ENCODE results near the gene TAF11.

DNA sequence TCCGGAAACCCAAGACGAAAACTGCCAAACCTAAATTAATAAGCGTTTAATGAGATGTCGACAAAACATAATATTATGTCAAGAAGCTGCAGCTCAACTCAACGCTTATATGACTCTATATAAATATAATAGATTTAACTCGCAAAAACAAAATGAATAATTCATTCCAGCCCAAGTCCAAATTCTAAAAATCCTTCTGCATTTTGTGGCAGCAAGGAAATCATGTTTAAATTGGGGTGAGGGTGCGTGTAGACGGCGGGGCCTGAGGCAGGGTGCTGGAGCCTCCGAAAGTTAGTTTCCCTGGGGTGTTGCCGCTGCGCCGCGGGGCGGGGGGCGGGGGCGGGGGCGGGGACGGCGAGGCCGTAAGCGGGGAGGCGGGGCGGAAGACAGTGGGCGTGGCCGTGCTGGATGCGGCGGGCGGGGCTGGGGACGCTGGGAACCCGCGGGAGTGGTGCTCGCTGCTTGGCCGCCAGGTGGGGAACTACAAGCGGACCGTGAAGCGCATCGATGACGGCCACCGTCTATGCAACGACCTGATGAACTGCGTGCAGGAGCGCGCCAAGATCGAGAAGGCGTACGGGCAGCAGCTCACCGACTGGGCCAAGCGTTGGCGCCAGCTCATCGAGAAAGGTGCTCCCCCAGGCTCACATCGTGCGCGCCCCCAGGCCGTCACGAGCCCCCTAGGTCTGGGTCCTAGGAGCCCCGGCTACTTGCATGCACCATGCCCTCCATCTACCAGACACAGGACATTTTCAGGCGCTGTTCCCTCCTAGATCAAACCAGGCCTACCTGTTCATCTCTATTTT is 29.1 kb downstream of the SPDEF start:
- PRO-cap = bidirectional peak, plus-strand start at position 524 of the sequence, minus-strand start at position 293 of the sequence

GRCh38 chr6:34553622-34554155 is 2.4 kb downstream of the SPDEF start:
- PRO-cap = bidirectional peak, plus-strand start at chr6:34553968, minus-strand start at chr6:34553821

GRCh38 chr6:34601651-34602202 is 45.6 kb upstream of the SPDEF start:
- PRO-cap = no peak

GRCh38 chr6:34674535-34675428 is 21.8 kb downstream of the ILRUN start:
- PRO-cap = no peak

DNA sequence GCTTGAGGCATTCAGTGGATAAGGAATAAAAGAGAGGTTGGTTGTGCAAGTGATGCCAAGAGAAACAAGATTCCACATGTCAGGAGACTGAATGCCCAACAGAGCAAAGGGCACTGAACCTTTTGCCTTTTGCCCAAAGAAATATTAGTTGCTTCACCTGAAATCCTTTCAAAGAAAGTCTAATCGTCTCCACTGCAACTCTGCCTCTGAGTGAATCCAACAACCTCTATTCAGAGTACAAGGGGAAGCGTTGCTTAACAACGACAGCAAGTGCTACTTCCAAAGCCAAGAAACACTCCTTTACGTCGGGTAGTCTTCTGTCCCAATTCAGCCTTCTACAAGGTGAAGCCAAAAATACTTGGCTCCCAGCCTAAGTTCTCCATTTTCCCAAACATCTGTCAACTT is 1.4 kb downstream of the ILRUN start:
- PRO-cap = bidirectional peak, plus-strand start at position 266 of the sequence, minus-strand start at position 208 of the sequence

GRCh38 chr6:34876324-34876819 is 11.5 kb downstream of the TAF11 start:
- PRO-cap = no peak

GRCh38 chr6:34887577-34888713 is at the start of gene TAF11:
TSS of gene TAF11 (minus strand) at chr6:34888042.
- PRO-cap = bidirectional peak, plus-strand start at chr6:34888097, minus-strand start at chr6:34888029

DNA sequence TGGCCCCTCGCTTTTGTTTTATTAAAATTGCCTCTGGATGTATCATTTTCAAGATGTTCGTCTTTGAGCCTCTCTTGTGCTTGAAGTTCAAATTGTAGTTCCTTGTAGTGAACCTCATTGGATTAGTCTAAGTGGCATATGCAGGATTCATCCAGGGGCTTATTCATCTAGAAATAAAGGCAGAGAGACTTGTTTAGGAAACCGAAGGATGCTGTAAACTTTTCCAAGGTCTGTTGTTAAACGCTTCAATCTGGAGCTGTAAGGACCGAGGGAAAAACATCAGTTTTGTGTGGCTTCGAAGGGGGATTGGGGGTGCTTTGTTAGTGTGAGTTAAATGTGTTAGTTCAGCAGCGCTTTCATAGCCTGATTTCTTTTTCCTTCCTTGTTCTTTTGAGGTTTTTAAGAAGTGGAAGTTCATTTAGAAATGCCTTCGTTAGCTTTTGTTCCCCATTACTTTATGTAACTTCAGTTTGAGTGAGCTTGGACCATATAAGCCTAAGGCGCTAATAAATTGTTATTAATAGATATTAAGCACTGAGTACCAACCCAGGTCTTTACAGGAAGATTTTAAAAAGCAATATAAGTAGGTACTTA is 1.4 kb downstream of the ANKS1A start:
- PRO-cap = no peak

DNA sequence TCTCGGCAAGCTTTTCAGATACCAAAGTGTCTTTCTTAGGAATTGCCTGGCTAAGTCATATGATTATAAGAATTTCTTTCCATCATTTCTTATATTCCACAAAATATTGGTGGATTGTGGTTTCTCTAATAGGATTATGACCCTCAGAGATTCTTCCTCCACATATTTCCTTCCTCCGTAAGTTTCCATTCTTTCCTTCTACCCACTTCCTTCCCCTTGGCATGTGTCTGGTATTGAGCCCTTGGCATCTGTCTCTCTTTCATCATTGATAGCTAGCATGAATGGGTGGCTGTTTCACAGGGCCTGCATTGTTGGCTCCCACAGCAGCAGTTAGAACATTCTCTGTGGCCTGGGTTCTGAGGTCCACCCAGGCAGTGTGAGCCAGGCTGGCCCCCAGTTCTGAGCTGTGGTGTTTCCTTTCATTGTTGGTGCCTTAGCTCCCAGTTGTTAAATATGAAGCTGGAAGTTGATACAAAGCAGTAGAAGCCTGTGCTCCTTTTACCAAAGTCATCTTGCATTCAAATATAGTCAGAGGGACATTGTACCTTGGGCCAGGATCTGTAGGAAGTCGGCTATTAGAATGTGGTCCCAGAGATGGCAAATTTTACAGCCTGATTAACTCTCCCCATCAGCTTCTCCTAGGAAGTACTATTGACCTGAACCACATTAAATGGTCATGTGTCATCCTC is 125.3 kb downstream of the ANKS1A start:
- PRO-cap = no peak

GRCh38 chr6:35042015-35042454 is 99.1 kb downstream of the TCP11 start:
- PRO-cap = unidirectional peak, plus-strand start at chr6:35042273

DNA sequence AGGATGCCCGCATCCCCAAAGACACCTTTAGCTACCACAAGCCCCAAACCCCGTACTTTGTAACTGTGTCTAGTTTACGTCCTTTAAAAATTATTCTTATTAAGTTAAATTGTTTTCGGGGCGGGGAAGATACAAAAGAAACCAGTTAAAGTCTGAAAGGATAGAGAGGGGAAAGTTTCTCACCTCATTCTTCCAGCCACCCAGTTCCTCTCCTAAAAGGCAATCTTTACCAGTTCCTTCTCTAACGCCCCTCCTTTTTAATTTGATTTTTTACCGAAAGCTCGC is 1.1 kb upstream of the ZNF76 start:
- PRO-cap = no peak

GRCh38 chr6:35332240-35332398 is 10.2 kb upstream of the PPARD start:
- PRO-cap = no peak

DNA sequence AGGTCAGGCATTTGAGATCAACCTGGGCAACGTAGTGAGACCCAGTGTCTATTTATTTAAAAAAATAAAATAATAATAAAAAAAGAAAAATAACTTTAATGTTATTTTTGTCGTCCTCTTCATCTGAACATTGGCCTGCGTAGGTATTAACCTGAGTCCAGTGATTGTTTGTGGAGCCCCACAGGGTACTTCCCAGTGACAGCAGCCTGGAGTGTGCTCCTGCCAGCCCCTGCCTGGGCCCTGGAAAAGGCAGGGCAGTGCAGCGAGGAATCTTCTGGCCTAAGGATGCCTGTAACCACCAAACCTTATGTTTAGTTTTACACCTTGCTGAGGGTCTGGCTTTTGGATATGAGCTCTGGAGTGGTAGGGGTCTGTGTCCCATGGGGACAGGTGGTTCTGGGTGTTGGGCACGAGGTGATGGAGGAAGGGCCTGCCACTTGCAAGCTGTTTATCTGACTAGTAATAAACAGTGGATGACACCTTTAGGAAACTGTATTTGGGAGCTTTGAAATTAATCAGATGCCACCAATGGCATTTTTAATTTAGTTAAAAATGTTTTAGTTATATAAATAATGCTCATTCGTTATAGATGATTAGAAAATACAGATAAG is 19.2 kb downstream of the PPARD start:
- PRO-cap = no peak

- PRO-cap = no peak
Measured at GRCh38 chr6:35484483-35485369, 12.2 kb downstream of the TEAD3 start.

DNA sequence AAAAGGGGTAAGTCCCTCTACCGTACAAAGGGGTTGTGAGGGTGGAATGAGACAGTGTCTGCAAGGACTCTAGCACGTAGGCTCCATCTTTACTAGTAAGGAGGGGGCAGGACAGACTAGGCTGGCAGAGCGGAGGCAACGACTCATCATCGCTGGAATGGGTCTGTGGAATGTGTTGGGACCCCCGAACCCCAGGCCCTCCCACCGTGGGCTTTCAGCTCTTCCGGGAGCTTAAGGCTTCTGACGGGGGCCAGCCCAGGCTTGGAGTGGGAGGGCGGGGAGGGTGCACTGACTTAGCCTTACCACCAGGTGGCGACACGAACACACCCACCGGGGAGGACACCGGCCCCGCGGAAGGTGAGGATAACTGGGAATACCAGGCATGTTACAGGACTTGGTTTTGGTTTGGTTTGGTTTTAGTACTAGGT is 10.0 kb upstream of the TULP1 start:
- PRO-cap = no peak

GRCh38 chr6:35568939-35569765 is 56.5 kb upstream of the TULP1 start:
- PRO-cap = no peak

DNA sequence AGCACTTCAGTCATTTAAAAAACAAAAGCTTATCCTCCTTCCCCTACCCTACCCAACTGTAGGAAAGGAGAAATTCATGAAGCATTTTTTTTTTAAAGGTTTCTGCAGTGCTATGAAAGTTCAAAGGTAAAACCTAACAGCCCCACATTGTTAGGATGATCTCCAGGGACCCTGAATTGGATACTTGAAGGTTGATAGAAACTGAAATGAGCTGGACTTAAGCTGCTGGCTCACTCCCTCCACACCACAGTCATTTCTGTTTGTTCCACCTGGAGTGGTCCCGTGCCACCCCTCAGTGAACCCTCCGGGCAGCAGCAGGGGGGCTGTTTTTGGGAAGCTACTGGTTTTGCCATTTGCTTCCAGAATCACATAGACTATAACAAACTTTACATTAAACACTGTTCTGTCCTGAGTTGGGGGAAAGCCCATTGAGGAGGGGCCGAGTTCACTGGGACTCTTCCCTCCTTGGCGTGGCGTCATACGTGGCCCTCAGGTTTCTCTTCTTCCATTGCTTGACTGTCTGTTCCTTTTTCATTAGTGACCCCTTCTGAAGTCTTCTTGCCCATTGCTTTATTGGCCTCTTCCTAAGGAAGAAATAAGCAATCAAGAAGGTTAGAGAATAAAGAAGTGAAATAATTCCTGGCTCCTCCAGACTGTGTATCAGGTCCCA is 62.8 kb upstream of the TULP1 start:
- PRO-cap = no peak

- PRO-cap = no peak
Measured at GRCh38 chr6:35583815-35584190, 71.1 kb upstream of the TULP1 start.

GRCh38 chr6:35602269-35603174 is 86.2 kb downstream of the FKBP5 start:
- PRO-cap = no peak

GRCh38 chr6:35642362-35643245 is 46.1 kb downstream of the FKBP5 start:
- PRO-cap = no peak